ENCODE data around the genes GTSF1, OR6C75, OR6C4 and MMP19.

GRCh38 chr12:54394186-54394545, 9.6 kb upstream of the ZNF385A start:
- PRO-cap, 2 experiments: no peak in any of the 2 experiments

GRCh38 chr12:54411332-54412349, 7.4 kb downstream of the ITGA5 start:
- PRO-cap, 2 experiments: peak in 1 of 2 experiments; most common plus-strand start chr12:54412121 (in 1)

GRCh38 chr12:54420298-54420445, 1.1 kb upstream of the ITGA5 start:
- PRO-cap, 2 experiments: no peak in any of the 2 experiments

DNA sequence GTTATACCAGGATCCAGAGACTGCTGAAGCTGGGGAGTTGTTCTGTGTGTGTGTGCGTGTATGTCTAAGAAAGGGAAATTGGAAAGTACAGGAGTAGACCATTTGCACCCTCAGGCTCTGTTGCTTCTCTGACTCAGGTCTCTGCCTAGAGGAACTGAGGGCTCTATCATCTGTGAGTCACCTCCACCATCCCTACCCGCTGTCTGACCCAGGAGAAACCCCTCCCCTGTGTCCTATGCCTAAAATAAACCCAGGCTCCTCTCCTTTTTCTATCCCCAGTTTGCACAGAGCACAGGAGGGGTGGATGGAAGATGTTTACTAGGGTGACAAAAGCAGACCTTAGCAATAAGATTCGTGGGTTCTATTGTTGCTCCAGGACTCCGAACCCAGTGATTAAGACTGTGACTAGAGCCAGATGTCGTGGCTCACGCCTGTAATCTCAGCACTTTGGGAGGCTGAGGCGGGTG, 4.2 kb upstream of the ITGA5 start:
- PRO-cap, 2 experiments: no peak in any of the 2 experiments

GRCh38 chr12:54435431-54436016, 16.5 kb upstream of the ITGA5 start:
- PRO-cap, 2 experiments: no peak in any of the 2 experiments

- PRO-cap, 2 experiments: no peak in any of the 2 experiments
Measured at GRCh38 chr12:54473463-54474035, at the start of gene GTSF1. TSS of gene GTSF1 (minus strand) at chr12:54473602.

DNA sequence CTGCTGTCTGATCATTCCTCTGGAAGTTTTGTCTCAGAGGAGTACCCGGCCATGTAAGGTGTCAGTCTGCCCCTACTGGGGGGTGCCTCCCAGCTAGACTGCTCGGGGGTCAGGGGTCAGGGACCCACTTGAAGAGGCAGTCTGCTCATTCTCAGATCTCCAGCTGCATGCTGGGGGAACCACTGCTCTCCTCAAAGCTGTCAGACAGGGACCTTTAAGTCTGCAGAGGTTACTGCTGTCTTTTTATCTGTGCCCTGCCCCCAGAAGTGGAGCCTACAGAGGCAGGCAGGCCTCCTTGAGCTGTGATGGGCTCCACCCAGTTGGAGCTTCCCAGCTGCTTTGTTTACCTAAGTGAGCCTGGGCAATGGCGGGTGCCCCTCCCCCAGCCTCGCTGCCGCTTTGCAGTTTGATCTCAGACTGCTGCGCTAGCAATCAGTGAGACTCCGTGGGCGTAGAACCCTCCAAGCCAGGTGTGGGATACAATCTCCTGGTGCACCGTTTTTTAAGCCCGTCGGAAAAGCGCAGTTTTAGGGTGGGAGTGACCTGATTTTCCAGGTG, 34.0 kb downstream of the MUCL1 start:
- PRO-cap, 2 experiments: no peak in any of the 2 experiments

DNA sequence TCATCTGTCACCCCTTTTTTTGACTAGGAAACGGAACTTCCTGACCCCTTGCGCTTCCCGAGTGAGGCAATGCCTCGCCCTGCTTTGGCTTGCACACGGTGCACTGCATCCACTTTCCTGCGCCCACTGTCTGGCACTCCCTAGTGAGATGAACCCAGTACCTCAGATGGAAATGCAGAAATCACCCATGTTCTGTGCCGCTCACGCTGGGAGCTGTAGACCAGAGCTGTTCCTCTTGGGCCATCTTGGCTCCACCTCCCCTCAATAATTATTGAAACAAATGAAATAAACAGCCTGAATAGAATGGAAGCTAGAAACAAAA, 34.4 kb downstream of the MUCL1 start:
- PRO-cap, 2 experiments: no peak in any of the 2 experiments

DNA sequence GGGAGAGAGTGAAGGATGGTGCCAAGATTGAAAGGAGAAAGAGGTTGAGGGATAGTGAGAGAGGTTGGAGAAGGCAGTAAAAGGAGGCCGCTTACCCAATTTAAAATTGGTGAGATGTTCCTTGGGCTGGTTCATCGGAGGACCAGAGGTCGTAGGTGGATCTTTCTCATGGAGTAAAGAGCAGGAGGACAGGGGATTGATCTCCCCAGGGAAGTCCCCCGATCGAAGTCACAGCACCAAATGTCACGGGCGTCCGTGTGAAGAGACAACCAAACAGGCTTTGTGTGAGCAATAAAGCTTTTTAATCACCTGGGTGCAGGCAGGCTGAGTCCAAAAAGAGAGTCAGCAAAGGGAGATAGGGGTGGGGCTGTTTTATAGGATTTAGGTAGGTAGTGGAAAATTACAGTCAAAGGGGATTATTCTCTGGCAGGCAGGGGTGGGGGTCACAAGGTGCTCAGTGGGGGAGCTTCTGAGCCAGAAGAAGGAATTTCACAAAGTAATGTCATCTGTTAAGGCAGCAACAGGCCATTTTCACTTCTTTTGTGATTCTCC, 36.8 kb downstream of the TESPA1 start:
- PRO-cap, 2 experiments: no peak in any of the 2 experiments

- PRO-cap, 2 experiments: no peak in any of the 2 experiments
Measured at GRCh38 chr12:55362650-55363241, at the start of gene OR6C75. TSS of gene OR6C75 (plus strand) at chr12:55362975.

DNA sequence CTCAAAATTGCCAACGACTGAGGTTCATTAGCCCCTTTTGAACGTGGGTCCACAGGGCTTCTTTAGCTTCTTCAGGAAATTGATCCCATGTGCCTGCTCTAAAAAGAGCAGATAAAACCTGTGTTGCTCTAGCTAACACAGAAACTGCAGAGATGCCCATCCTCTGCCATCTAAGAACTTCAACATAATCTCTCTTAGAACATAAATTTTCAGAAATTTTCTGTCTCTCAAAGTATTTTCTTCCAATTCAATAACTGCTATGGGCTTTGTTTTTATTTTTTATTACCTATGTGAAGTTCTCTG, at the start of gene OR6C4:
Gene OR6C4, plus strand, starts transcription at position 151 of the 303 bp plus-strand sequence.
- PRO-cap, 2 experiments: no peak in any of the 2 experiments

GRCh38 chr12:55713032-55713530, 2.8 kb upstream of the BLOC1S1 start:
- PRO-cap, 2 experiments: peak in 1 of 2 experiments; most common plus-strand start chr12:55713304 (in 1); most common minus-strand start chr12:55713170 (in 1)

- PRO-cap, 2 experiments: no peak in any of the 2 experiments
Measured at GRCh38 chr12:55713610-55713916, 2.3 kb upstream of the BLOC1S1 start.

DNA sequence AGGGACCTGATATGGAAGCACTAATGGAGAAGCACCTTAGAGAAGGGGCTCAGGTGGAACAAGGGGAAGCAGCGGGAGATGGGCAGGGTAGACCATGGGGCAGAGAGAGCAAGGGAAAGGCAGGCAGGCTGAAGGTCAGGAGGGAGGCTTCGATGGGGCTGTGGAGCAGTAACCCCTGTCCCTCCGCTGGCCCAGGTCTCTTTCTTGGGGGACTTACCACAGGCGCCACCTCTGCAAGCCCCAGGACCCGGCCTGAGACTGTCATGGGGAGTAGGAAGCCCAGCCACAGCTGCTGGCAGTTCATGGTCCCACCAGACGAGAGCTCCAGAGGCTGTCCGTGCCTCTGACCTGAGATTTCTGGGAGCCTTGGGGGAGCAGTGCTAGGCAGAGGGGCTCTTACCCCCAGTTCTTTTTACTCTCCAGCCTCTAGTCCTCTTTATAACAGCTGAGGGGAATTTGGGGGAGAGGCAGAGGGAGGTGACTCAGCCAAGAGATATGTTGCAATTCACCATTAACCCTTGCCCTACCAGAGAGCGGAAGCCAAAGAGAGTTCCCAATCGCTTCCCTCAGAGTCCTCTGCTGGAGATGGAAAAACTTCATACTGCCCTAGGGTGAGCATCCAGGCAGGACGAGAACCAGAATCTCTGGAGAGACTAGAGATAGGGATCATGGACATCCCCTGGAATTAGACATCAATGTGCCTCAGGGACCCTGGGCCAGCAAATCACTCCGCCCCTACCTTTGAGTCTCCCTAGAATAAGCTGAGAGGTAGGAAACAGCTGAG, at the start of gene MMP19:
Gene MMP19, minus strand, starts transcription at position 410 of the 784 bp plus-strand sequence.
- PRO-cap, 2 experiments: peak in 2 of 2 experiments; most common minus-strand start position 409 of the sequence (in 1)

DNA sequence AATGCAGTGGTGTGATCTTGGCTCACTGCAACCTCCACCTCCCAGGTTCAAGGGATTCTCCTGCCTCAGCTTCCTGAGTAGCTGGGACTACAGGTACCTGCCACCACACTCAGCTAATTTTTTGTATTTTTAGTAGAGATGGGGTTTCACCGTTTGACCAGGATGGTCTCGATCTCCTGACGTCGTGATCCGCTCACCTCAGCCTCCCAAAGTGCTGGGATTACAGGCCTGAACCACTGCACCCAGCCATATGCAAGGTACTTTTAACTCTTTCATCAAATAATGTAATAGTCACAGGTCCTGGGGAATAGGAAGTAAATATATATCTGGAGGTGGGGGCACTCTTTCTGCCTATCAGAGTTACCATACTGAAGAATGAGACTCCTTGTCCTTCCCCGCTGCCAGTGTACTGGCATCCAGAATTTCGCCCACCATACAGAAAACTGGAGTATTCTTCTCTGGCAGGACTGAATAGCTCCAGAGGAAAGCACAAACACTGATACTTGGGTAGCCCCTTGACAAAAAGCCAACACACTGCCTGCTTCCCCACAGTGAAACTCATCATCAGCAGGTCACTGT, 14.2 kb upstream of the MMP19 start:
- PRO-cap, 2 experiments: no peak in any of the 2 experiments

DNA sequence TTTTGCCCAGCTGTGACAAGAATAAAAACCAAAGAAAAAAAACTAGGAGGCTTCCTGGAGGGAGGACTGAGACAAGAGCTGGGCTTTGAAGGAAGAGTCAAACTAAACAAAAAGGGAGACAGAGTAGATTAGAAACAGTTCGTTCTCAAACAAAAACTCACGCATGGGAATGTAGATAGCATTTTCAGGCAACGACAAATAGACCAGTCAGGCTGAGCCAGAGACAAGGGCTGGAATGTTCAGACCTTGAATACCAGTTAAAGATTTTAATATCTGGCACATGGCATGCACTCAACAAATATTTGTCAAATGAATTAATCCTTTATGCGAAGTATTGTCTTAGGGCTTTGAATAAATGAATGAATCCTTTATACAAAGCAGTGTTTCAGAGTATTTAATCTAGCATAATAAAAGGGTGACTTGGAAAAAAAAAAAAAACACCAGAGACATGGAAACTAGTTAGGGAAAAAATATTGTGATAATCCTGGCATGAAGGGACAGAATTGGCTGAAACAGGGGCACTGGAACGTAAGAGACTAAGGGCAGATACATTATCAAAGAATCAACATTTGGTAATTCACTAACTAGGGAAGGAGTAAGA, 18.4 kb downstream of the PYM1 start:
- PRO-cap, 2 experiments: no peak in any of the 2 experiments

DNA sequence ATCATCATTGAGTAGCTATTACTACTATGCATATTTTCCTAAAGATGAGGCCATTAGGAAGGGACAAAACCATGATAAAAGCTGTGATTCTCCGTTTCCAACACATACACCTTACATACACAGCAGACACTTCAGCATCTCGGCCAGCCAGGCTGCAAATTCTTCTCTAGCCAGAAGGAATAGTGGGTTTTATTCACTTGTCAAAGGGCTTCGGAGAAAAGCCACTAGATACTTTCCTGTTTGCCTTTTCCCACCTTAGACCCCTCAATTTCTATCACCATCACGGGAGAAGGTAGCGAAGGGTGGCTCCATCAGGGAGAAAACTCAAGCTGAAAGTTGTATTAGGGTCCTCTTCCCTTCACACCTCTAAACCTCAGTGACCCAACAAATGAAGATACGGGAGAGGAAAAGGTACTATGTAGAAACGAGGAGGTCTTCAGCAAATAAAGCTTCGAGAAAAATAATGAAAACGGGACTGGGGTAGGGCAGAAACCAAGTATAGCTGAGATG, 1.4 kb downstream of the PYM1 start:
- PRO-cap, 2 experiments: no peak in any of the 2 experiments

GRCh38 chr12:55931278-55931859, 407 bp downstream of the DGKA start:
- PRO-cap, 2 experiments: no peak in any of the 2 experiments

DNA sequence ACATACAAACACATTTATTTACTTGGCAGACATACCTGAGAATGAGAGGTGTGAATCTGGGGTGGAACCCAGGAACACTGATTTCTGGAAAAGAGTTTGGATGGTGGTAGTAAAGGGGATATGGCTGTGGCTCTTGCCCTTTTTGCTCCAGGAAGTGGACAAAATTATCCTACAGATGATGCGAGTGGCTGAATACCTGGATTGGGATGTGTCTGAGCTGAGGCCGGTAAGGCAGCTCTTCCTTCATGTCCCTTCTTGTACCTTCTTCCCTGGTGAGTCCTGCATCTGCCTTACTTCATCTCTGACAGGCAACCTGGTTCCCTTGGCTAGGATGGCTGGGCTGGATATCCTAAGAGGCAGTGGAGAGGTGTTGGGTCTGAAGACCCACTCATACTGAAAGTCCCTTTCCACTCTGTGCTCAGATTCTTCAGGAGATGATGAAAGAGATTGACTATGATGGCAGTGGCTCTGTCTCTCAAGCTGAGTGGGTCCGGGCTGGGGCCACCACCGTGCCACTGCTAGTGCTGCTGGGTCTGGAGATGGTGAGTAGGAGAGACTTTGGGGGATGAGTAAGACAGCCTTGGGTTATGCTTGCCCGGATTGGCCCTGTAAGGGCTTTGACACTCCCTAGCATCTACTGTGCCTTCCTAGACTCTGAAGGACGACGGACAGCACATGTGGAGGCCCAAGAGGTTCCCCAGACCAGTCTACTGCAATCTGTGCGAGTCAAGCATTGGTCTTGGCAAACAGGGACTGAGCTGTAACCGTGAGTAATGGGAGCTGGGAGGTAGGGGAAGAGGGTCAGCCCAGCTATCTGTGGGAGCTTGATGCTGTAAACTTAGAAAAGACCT, 8.0 kb downstream of the DGKA start:
- PRO-cap, 2 experiments: no peak in any of the 2 experiments

DNA sequence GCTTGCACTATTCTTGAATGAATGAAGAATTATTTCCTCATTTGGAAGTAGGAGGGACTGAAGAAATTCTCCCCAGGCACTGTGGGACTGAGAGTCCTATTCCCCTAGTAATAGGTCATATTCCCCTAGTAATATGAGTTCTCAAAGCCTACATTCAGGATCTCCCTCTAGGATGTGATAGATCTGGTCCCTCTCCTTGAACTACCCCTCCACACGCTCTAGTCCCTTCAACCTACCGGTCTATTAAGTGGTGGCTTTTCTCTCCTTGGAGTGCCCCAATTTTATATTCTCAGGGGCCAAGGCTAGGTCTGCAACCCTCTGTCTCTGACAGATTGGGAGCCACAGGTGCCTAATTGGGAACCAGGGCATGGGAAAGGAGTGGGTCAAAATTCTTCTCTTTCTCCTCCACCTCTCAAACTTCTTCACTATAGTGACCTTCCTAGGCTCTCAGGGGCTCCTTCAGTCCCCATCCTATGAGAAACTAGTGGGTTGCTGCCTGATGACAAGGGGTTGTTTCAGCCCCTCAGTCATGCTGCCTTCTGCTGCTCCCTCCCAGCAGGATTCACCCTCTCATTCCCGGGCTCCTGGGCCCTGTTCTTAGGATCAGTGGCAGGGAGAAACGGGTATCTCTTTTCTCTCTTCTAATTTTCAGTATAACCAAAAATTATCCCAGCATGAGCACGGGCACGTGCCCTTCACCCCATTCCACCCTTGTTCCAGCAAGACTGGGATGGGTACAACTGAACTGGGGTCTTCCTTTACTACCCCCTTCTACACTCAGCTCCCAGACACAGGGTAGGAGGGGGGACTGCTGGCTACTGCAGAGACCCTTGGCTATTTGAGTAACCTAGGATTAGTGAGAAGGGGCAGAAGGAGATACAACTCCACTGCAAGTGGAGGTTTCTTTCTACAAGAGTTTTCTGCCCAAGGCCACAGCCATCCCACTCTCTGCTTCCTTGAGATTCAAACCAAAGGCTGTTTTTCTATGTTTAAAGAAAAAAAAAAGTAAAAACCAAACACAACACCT, 5.5 kb upstream of the RPS26 start:
- PRO-cap, 2 experiments: no peak in any of the 2 experiments

All from right ventricle myocardium (tissue), 1 donor.